ENCODE measurements around a stretch of chr13.

- PRO-cap: unidirectional peak, plus-strand start at chr13:97369460
Measured at GRCh38 chr13:97369092-97369586, 64.8 kb upstream of the RAP2A start.

GRCh38 chr13:97434268-97435427 lies 679 bp downstream of the RAP2A start:
- PRO-cap: bidirectional peak, plus-strand start at chr13:97434430, minus-strand start at chr13:97434487; unidirectional peak, minus-strand start at chr13:97435148

GRCh38 chr13:97464614-97465529 lies 30.9 kb downstream of the RAP2A start:
- PRO-cap: no peak

GRCh38 chr13:97538401-97538659 lies 104.4 kb downstream of the RAP2A start:
- PRO-cap: no peak

DNA sequence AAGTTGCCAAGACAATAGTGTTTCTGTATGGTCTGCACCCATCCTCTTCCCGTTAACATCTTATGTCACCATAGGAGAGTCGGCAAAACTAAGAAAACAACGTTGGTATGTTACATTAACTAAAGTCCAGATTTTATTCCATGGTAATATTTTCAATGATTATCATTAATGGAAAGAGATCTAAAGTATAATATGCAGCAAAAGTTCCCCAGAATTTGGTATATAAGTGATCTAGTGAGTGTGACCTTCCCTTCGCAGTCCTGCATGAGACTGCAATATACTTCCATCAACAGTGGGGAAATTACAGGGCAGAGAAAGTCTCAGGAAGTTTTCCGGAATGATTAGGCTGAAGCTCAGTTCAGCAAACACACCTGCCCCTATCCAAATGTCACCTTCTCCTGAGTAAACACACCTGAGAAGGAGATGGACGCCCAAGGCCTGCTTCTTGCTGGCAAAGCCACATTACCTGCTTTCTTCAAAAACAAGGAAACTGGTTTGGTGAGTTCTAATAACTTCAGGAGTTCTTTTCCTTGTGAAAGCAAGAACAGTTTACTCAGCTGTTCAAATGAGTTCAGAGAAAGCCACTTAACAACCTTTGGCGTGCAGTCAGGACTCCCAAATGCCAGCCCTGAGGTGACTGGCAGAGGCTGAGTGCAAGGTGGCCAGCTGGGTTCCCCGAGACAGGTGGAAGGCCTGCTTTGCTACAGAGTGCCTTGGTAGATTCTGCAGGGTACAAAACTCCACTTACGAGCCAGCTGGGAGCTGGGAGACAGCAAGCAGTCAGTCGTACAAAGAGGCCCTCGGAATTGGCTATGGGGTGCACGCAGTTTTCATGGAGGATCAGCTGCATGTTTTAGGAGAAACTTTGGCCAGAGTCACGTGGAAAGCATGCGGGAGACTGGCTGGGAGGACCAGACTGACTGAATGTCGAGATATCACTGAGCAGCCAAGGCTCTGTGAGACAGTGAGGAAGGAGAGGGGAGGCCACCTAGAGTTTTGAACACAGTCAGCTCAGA lies 160.5 kb downstream of the STK24 start:
- PRO-cap: bidirectional peak, plus-strand start at position 707 of the sequence, minus-strand start at position 620 of the sequence

GRCh38 chr13:98447952-98448647 lies 128.8 kb downstream of the STK24 start:
- PRO-cap: no peak

GRCh38 chr13:98503754-98504298 lies 73.1 kb downstream of the STK24 start:
- PRO-cap: no peak

- PRO-cap: no peak
Measured at GRCh38 chr13:98551465-98552053, 25.3 kb downstream of the STK24 start.

- PRO-cap: no peak
Measured at GRCh38 chr13:98557860-98558629, 18.9 kb downstream of the STK24 start.

GRCh38 chr13:98650212-98651140 lies 73.6 kb upstream of the STK24 start:
- PRO-cap: no peak

DNA sequence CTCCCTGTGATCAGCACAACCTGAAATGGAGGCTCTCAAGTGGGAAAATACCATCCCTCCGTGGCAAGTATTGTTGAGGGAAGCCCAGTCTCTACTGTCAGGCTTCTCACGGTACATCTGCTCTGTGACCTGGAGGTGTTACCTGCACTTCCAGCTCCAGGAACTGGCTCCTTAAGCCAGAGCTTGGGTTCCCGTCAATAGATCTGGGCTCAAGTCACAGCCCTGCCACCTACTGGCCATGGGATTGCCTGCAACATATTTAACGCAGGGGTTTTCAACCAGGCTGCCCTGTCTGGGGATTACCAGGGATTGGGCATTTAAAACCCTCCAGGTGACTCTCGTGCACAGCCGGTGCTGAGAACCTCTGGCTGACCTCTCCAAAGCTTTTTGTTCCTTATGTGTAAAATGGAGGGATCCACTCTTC lies 76.5 kb upstream of the STK24 start:
- PRO-cap: no peak

DNA sequence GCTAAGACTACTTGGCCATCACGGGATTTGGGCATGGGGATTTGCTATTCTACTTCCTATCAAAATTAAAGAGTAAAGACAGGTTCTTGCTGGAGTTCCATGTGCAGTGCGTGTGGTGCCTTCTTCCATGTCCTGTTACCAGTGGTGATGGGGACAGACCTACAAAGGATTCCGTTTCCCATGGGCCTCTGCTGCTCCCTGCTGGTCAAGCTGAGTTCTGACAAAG lies 90.3 kb upstream of the SLC15A1 start:
- PRO-cap: unidirectional peak, minus-strand start at position 137 of the sequence

DNA sequence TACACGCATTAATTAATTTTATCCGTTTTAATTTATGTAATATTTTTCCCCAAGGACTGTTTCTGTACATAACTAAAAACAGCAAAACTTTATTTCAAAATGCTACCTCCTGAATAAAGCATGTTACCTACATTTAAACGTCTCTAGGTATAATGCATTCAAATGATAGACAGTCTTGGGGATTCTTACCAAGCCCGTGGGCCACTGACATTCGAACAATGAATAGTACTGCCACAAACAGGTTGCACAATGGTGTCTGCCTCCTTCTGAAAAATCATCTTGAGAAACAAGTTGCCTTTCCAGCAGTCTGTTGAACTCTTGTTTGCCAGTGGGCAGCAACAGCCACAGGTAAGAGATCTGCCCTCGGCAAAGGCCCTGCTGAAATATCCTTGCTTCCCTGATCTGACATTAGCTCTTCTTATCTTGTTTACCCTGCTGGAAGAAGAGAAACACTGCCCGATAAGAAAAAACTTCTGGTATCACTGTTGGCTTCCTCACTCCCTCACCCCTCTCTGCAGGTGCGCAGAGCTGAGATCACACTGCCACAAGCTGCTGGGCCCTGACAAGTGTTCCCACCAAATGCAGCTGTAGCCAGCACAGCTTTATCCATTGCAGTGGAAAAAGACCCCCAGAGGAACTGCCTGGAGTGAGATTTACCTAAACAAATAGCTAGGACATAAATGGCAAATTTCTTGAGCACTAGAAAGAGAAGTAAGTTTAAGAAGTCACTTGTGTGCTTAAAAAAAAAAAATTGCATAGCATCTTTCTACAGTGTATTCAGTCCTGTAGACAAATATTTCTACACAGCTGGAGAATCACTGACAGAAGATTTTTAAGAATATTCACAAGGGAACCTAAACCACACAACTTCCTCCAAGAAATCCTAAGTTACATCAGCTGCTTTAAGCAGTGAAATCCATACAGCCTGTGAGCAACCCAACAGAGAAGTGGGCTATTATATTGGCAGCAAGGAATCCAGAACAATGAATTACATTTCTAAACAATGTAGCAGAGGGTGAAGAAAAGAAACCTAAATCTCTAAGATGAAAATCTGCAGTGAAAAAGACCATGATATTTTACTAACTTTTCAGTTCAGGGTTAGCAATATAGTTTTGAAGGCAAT lies 1.8 kb downstream of the DOCK9 start:
- PRO-cap: no peak

DNA sequence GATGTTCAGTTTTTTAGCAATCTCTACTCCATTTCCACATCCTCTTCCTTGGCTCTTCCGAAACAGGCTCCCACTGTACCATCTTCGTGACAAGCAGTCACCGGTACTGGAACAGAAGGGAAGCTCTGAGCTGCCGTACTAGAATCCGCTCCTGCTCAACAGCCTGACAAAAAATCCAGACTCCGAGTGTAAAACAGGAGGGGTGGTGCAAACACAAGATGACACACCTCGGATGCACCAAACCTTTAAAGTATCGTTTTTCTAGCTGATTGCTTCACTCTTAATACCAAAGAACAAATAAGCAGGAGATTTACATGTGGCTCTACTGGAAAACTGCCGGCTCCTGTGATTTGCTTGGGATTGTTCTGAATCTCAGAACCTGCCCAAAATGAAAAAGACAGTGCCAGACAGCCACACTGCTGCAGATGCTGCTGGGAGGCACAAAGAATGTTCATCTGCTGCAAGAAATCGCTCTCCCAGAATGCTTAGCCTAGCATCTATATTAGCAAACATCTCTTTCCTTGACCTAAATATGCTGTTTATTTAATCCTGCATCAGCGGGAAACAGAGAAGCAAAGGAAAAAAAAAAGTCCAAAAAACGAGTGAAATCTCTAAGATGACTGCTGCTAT lies 37.9 kb upstream of the DOCK9 start:
- PRO-cap: no peak

DNA sequence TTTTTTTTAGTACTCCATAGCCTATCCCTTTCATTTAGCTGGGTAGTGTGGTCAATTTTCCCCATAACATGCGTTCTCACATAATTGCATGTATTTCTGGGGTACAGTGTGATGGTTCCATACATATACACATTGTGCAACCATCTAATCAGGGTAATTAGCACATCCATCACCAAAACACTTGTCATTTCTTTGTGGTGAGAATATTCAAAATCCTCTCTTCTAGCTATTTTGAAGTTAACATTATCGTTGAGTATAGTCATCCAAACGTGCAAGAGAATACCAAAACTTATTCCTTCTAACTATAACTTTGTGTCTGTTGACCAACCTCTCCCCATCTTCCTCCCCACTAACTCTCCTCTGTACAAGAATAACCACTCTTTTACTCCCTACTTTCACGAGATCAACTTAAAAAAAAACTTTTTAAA lies 1.0 kb upstream of the UBAC2 start:
- PRO-cap: no peak

- PRO-cap: no peak
Measured at GRCh38 chr13:99205204-99205734, 4.6 kb downstream of the UBAC2 start.

DNA sequence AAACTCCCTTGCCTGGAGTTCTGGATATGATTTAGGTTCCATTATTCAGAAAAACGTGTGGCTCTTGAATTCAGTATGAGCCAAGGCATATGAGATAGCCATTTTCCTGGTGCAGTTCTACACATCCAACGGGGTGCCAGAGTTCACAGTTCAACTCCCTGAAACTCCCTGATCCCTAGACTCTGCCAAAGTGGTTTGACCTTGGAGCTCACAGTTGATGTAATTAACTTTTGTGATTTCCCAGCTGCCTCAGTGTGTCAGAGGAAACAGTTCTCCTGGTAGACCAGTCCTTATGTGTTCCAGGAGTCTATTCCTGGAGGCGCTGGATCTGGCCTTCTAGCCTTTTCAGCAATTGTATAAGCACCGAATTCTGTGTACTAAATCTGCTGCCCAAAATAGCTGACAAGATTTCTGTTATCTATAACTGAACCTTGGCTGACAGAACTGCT lies 21.4 kb downstream of the GPR183 start:
- PRO-cap: no peak

GRCh38 chr13:99302961-99303480 lies 4.2 kb downstream of the GPR183 start:
- PRO-cap: no peak

GRCh38 chr13:99322194-99323286 lies 15.3 kb upstream of the GPR183 start:
- PRO-cap: no peak

DNA sequence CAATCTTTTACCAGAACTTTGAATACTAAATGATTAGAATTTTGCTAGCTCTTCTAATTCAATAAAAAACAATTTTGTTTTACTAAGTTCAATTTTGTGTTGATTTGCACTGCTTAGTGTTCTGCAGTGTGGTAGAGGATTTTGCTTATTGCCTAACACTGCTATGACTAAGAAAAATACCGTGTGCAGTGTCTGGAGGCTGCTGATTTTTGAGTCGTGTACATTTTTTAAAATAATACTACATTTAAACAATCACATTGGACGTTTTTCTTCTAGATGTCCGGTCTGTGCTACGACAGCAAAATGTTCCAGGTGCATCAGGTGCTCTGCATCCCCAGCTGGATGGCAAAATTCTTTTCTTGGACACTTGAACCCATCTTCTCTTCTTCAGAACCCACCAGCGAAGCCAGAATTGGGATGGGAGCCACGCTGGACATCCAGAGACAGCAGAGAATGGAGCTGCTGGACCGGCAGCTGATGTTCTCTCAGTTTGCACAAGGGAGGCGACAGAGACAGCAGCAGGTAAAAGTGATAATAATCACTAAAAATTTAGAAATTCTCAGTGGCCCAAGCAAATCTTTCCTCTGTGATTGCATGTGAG lies 32.9 kb upstream of the GPR183 start:
- PRO-cap: no peak

Data from fallopian tube (tissue), 1 donor.